ENCODE measurements around a stretch of chr2.

GRCh38 chr2:174248891-174249177 lies 502 bp upstream of the OLA1 start:
- PRO-cap = no peak

DNA sequence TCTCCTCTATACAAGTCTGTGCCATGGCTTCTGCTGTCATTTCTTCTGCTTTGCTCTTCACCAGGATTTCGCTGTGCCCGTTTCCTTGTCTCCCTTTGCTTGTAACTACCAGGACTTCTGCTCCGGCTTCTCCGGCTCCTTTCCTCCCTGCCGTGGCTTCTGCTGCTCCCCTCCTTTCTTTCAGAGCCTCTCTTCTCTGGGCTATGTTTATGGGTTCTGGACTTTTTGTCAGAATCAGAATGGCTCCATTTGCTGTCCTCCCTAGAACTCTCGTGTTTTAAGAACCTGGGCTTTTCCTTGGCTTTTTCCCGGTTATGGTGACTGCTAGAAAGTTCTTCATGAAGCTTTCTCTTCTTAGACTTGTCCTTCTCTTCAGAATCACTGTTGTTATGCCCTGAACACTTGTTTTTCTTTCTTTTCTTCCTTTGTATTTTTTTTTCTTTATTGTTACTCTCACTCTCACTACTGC lies 13.8 kb downstream of the SP9 start:
- PRO-cap = no peak

- PRO-cap = no peak
These were observed 30.3 kb downstream of the SP9 start for GRCh38 chr2:174365035-174365456.

- PRO-cap = no peak
These were observed 584 bp downstream of the SCRN3 start for GRCh38 chr2:174396064-174396564.

GRCh38 chr2:174558405-174558731 lies 39.2 kb downstream of the WIPF1 start:
- PRO-cap = no peak

DNA sequence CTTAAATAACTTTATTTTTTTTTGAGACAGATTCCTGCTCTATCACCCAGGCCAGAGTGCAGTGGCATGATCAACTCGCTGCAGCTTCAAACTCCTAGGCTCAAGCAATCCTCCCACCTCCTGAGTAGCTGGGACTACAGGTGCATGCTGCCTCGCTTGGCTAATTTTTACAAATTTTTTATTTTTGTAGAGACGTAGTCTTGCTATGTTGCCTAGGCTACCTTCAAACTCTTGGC lies 14.2 kb upstream of the WIPF1 start:
- PRO-cap = no peak

DNA sequence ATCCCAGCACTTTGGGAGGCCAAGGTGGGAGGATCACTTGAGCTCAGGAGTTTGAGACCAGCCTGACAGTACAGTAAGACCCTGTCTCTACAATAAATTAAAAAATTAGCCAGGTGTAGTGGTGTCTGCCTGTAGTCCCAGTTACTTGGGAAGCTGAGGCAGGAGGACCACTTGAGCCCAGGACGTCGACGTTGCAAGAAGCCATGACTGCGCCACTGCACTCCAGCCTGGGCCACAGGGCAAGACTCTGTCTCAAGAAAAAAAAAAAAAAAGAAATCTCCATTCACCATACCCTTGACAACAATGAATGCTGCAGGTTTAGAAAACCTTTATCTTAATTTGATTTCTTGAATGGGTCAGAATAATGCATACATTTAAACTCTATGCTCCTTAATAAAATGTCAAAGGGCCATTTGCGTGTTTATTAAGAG lies 22.1 kb upstream of the WIPF1 start:
- PRO-cap = no peak

- PRO-cap = no peak
These were observed 36.8 kb upstream of the WIPF1 start for GRCh38 chr2:174634056-174635116.

DNA sequence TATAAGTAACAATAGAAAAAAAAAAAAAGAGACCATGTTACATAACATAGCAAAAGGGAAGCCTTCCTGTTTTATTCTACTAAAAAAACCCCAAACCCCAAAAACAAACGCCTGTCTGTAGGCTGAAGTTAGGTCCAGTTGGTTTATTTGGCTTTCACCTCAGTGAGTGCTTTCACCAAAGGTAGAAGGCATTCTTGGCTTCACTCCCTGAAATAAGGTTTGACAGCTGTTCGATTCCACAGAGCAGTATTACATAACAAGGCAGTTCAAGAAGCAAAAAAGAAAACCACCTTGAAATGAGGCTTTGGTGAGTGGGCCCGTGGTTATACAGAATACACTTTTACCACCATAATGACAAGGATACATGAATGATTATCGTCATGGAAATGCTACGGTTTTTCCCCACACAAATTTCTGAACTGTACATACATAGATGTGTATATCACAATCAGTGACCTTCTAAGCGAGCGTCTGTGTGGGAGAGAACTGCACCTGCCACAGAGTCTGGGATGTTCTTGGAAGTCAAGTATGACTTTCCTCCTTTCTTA lies 80.0 kb upstream of the CHRNA1 start:
- PRO-cap = no peak

GRCh38 chr2:175167040-175167269 lies 1.0 kb downstream of the ATF2 start:
- PRO-cap = no peak

GRCh38 chr2:175178030-175178973 lies 3.2 kb downstream of the ATP5MC3 start:
- PRO-cap = no peak

DNA sequence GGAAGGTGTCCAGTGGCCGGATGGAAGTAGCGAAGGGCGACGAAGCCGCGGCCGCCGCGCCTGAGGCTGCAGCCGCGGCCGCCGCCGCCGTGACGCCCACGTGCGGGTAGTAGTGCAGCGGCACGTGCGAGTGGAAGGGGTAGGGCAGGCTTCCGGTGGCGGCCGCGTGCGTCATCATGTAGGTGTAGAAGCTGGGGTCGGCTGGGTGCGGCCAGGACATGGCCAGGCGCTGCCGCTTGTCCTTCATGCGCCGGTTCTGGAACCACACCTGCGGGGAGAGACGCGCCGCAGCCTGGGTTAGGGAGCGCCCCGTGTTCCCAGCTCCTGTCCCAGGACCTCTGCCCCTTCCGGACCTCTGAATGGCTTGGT lies 3.2 kb downstream of the EVX2 start:
- PRO-cap = no peak

GRCh38 chr2:176118830-176119511 lies 2.4 kb downstream of the HOXD10 start:
- PRO-cap = bidirectional peak, plus-strand start at chr2:176119152, minus-strand start at chr2:176119044

- PRO-cap = unidirectional peak, minus-strand start at chr2:176178623; unidirectional peak, minus-strand start at chr2:176178665; unidirectional peak, minus-strand start at chr2:176178731; bidirectional peak, plus-strand start at chr2:176178815, minus-strand start at chr2:176178731
These were observed 9.8 kb upstream of the HOXD1 start for GRCh38 chr2:176178565-176179191.

DNA sequence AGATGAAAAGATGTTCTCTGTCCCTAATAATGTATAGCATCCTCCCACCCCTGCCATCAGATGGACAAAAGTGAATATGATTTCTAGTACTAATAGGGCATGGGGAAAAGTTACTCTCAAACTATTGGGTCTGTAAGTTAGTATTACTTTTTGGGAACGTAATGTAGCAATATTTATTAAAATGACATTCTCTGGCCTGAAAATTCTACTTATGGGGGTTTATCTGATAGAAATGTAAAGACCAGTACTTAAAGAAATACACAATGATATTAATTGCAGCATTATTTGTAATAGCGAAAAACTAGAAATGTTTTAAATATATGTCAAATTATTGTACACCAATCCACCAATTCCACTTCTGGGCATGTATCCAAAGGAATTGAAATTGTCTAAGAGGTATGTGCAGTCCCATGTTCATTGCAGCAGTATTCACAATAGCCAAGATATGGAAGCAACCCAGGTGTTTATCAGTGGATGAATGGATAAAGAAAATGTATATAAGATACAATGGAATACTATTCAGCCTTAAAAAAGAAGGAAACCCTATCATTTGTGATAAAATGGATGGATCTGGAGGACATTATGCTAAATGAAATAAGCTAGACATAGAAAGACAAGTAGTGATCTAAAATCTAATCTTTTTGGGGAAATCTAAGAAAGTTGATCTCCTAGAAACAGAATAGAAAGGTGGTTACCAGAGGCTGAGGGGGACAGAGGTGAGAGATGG lies 2.5 kb downstream of the MTX2 start:
- PRO-cap = no peak

- PRO-cap = no peak
These were observed 186.6 kb downstream of the MTX2 start for GRCh38 chr2:176455687-176456418.

DNA sequence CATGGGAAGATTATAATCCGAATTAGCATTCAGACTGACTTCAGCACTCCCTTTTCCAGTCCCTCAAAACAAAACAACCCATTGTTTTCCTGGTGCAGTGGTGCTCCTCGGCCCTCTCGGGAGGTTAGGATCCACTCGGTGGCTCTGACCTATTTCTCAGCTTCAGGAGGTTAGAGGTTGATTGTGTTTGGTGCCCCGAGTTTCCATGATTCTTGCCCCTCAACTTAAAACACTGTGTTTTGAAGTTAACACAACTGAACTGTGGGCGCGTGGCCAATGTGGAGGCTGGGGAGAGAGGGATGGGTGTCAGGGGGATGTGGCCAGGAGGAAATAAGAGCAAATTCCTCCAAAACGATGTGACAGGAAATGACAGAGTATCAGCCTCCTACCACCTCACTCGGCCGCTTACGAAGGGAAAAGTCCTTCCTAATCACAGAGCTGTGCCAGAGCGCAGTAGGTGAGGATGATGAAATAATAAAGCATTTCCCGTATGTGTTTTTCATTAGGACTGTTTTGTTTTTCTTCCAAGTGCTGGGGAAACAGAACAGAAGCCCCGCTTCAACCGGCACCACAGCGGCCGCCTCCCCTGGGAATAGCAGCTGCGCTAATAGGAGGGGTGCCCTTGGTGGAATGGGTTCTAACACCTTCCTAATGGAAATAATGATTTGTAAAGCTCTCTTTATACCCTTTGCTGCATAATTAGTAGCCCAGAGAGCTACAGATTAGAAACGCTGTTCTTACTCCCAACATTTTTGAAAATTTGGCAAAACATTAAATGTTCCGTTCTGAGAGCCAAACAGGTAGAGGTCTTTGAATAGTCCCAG lies 440.3 kb downstream of the MTX2 start:
- PRO-cap = no peak

DNA sequence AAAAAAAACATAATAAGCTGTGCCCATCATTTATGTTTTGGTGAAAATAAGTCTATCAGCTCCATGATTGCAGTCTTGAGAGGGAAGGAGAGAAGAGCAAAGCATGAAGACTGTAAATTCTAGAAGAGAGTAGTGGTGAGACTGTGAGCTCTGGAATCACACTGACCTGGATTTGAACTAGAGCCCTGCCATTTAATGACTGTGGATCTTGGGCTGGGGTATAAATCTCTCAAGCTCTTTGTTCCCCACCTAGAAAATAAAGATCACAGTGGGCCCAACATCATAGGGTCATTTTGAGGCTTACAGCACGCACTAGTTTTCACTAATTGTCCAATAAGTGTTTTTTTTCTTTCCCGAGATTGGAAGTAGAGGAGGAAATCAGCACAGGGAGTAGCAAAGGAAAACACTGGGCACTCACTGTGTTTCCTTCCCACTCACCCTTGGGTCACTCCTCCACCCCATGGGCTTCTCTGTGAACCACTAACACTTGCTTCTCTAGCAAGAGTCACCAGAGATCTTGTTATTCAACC lies 61.4 kb upstream of the HNRNPA3 start:
- PRO-cap = no peak

DNA sequence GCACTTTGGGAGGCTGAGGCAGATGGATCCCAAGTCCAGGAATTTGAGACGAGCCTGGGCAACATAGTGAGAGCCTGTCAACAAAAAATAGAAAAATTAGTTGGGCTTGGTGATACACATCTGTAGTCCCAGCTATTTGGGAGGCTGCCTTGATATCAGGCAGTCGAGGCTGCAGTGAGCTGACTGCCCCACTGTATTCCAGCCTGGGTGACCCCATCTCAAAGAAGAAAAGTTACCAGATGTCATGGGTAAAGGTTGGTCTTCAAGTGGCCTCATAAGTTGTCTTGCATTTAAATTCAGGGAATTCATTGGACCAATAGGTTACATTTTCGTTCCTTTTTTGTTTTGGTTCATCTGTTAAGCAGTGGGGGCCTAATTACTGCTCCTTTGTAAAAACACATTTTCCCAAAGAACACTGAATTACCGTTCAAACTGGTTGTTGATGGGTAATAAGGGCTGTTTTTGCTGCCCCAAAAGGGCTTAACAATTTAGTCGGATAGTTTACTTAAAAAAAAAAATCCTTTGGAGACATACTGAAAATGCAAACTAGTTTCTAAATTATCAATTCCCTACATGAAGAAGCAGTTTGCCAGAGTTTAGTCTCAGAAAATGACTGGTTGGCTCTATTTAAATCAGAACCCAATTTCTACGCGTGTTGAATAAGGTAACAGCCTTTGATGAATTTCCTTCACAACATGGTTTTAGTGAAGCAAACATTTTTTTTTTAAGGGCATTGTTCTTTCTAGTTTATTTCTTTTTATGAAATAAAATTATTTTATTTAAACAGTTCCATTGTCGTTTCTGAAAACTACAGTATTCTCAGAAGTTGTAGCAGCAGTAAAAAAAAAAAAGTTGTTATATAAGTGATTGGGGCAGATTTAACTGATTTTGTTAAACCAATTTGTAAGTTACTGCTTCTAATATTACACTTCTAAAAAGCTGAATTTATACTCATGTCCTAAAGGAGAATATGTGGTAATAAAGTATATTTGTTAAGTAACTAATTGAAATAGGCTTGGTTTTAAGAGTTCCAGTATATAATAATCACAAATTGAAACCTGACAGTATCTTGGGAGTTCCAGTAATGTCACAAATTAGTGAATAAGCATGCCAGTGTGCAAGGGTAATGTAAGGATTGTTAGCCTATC lies 10.3 kb downstream of the HNRNPA3 start:
- PRO-cap = no peak

- PRO-cap = bidirectional peak, plus-strand start at chr2:177263595, minus-strand start at chr2:177263537; bidirectional peak, plus-strand start at chr2:177263956, minus-strand start at chr2:177263830; bidirectional peak, plus-strand start at chr2:177264426, minus-strand start at chr2:177264073
These were observed 998 bp downstream of the NFE2L2 start for GRCh38 chr2:177263197-177264261.

Data from trachea (tissue), 1 donor.